BJ (cell line): ENCODE data around the gene RS1.

- CAGE, long polyA plus RNA: no peak
- RRBS: no CpG with 5 or more reads among the region's 2 CpGs
Observed at GRCh38 chrX:16578207-16578653, 71.7 kb upstream of the S100G start.

- CAGE, long polyA plus RNA: no peak
- RRBS: no CpG with 5 or more reads among the region's 12 CpGs
Observed at GRCh38 chrX:16737076-16737864, 17.9 kb downstream of the SYAP1 start.

GRCh38 chrX:16857895-16858120 lies 12.4 kb downstream of the RBBP7 start:
- CAGE, long polyA plus RNA: no peak
- RRBS: no CpG with 5 or more reads among the region's 3 CpGs

GRCh38 chrX:16882030-16882615 lies 12.0 kb upstream of the RBBP7 start:
- CAGE, long polyA plus RNA: no peak
- RRBS: no CpG with 5 or more reads among the region's 11 CpGs

DNA sequence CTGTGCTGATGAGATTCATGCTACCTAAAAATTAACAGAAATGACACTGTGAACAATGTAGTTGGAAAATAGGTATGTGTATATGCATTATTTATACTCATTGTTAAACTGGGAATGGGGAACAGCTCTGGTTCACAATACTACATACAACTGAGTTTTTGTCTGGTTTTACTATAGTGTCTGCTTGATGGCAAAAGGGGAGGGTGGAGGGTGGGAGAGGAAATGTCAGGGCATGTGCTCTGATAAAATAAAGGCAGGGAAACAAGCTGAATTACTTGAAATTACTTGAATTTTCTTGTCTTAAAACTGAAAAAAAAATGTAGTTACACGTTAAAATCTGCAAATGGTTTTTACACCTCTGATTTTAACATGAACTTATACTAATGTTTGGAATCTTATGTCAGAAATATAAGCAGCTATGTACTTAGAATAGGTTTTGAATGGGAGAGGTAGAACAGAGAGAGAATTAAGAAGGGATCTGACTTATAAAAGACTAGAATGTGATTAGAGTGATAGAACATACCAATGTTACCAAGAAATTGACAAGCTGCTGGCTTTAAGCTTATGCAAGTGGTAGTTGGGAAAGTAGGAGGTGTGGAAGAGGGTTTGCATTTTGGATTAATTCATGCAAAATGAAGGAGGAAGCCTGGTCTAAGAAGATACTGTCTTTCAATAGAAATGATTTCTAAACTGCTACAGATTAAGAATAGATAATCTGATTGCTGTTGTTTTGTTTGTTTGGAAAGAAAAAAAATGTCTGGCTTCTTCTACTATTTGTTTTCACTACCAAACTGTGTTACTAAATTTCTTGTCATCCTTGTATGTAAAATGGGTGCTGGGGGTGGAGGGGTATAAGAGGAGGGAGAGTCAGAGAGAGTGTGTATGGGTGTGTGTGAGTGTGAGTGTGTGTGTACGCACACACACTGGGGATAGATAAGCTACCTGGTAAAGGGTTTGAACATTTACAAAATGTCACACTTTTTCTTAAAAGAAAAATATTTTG lies 3.4 kb upstream of the SCML1 start:
- CAGE, long polyA plus RNA: start-site peak on the plus strand centred at position 212 of the sequence, 7 bp wide, 49 and 20 reads in 2 replicates
- RRBS: no CpG with 5 or more reads among the region's 2 CpGs

DNA sequence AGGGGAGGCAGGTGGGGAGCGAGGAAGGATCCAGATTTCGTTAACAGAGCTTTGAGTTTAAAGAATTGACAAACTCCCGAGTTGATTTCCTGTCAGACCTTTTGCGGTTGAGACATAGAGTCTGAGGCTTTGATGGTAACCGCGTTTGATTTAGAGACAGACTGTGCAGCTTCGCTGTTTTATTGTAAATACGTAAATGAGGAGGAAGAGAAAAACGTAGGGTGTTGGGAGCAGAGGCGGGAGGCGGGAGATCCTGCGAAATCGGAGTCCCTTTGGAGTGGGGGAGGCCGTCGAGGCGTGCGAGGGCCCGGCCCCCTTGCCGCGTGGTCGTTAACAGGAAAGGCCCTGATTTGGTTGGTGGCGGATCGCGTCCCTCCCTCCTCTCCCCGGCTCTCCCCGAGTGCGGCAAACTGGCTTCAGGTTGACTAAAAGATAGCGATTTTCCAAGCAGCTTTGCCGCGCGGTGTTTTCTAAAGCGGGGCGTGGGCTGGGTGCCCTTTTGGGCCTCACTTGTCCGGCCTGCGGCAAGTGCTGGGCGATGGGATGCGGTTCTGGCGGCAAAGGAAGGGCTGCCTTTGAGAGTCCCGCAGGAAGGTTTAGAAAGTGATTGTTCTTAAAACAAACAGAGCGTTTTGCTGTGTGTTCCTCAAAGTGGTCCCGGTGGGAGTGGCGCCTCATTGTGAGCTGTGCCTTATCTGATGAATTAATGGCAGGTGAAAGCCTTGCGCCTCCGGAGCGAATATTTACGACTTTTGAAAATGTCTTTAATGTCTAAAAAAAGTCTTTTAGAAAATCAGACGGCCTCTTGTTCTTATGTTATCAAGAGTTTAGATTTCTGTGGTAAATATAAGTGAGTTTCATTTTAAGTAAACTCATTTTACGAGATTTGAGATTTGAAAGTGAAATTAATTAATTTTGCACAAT lies 941 bp downstream of the SCML1 start:
- CAGE, long polyA plus RNA: no peak
- RRBS: 5% methylated on average over 8 of the region's 48 CpGs

GRCh38 chrX:17741107-17741843 lies 4.0 kb downstream of the SCML1 start:
- CAGE, long polyA plus RNA: no peak
- RRBS: no CpG with 5 or more reads among the region's 14 CpGs

DNA sequence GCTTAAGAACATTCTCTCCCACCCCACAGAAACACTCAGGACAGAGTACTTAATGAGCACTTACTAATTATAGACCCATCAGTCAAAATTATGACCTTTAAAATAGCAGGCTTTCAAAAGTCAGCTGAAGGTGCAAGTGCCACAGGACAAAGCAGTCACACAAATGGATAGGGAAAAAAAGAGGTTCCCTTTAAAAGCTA lies 69.0 kb downstream of the BEND2 start:
- CAGE, long polyA plus RNA: no peak

- CAGE, long polyA plus RNA: no peak
- RRBS: no CpG with 5 or more reads among the region's 5 CpGs
Observed at GRCh38 chrX:18587812-18588127, 84.1 kb downstream of the RS1 start.

DNA sequence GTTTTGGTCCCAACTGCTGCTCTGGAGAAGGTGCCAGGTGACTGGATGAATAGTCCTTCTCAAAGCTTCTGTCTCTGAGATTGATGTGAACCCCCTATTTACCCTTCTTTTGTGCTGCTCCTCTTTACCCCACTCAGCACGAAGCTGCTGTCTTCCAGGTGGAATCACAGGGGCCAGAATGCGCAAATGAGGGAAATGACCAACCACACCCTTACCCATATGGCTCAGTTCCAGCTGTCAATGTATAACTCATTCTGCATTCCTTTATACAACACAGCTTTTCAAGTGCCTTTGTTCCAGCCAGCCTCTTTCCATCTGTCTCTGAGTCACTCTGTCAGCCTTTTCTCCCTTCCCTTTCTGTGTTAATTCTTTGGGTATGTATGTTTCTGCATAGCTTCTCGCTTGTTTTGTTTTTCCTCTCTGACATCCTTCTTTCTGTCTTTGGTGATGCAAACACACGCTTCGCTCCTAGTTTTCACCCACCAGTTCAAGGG lies 54.6 kb downstream of the RS1 start:
- CAGE, long polyA plus RNA: no peak
- RRBS: no CpG with 5 or more reads among the region's 5 CpGs

DNA sequence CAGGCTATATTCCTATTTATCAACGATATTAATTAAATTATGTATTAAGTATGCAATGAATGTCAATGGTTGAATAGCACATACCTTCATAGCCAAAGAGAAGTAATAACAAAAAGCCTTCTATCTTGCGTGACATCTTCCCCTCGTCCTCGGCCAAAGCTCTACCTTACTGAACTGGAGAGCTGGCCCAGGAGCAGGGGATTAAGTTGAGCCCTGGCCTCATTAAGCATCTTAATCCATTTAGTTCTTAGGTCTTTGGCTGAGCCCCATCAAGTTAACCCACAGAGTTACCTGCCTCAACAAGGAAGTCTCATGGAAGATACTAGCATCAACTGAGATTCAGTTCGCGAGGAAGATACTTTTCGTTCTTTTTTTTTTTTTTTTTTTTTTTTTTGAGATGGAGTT lies at the start of gene RS1:
Gene RS1 (minus strand): TSS at position 176 of the 405 bp plus-strand sequence.
- CAGE, long polyA plus RNA: no peak
- RRBS: no CpG with 5 or more reads among the region's 7 CpGs

- CAGE, long polyA plus RNA: no peak
- RRBS: no CpG with 5 or more reads among the region's 6 CpGs
Observed at GRCh38 chrX:18883689-18884066, 100.2 kb downstream of the PHKA2 start.

- CAGE, long polyA plus RNA: no peak
- RRBS: no CpG with 5 or more reads among the region's 10 CpGs
Observed at GRCh38 chrX:19360773-19361479, 17.2 kb downstream of the PDHA1 start.

GRCh38 chrX:19683589-19684233 lies 168.4 kb upstream of the MAP3K15 start:
- CAGE, long polyA plus RNA: no peak
- RRBS: no CpG with 5 or more reads among the region's 6 CpGs

- CAGE, long polyA plus RNA: no peak
- RRBS: no CpG with 5 or more reads among the region's 5 CpGs
Observed at GRCh38 chrX:19772594-19773215, 114.7 kb downstream of the SH3KBP1 start.

- CAGE, long polyA plus RNA: no peak
- RRBS: no CpG with 5 or more reads among the region's 8 CpGs
Observed at GRCh38 chrX:19946197-19946510, 44.7 kb downstream of the BCLAF3 start.

DNA sequence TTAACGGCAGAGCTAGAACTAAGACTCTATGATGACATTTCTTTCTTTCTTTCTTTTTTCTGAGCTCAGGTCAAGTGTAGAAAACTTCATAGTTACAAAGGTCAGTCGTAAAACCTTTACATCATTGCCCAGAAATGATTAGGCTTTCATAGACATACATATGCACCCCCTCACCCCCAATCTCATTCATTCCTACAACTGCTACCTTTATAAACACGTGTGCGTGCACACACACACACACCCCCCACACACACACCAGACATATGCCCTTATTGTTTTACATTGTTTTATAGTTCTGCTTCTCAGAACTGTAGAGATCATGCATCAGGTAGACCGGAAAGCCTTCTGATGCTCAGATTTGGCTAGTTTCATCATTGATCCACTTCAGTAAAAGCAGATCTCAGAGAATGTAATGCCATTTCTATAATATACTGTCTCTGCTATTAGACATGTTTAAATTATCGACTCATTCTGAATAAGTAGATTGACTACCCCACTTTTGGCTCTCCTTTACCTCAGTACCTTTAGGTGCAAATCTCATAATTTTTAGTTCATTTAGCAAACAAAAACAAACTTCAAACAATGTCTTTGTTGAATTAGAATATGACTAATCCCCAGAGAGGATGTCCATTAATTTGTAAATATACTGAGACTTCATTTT lies 5.5 kb downstream of the EIF1AX start:
- CAGE, long polyA plus RNA: no peak
- RRBS: no CpG with 5 or more reads among the region's 6 CpGs

DNA sequence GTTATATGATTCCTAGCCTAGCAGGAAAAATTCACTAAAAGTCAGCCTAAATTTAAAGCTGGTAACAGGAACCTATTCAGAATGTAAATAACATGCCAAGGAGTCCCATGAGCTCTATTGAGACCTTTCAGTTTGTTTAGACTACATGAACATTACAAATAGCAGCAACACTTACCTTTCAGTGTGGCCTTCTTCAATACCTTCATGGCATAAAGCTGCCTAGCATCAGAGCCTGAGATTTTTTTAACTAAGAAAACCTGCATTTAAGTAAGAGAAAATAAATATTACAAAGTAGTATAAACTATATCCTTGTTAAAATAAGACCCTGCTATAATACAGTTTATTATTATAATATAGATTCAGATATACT lies 62.2 kb upstream of the EIF1AX start:
- CAGE, long polyA plus RNA: no peak

GRCh38 chrX:21153429-21154021 lies 220.7 kb upstream of the CNKSR2 start:
- CAGE, long polyA plus RNA: no peak
- RRBS: no CpG with 5 or more reads among the region's 3 CpGs

DNA sequence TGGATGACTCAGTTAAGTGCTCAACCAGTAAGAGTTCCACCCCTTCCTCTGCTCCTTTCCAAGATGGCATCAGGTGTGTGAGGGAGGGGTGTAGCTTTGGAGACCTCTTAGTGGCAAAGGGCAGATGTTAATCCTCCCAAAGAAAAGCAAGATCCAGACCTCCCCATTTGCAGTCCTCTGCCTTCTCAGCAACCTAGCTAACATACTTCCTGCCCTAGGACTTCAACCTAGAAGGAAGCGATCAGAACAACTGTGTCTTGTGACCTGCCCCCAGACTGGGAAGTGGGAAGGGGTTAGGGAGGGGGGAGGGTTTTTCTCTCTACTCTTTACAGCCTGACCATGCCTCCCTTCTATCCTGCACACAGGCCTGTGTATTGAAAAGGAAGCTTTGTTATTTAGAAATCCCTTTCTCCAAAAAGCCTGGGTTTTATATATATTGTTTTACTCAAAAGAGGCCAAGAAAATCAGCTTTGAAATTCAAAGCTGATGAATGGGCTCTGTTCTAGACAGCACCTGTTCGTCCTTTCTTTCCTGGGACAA lies 35.3 kb upstream of the SMS start:
- CAGE, long polyA plus RNA: no peak
- RRBS: no CpG with 5 or more reads among the region's 2 CpGs